Kidney (tissue), 2 donors: ENCODE results near the gene APLP2.

DNA sequence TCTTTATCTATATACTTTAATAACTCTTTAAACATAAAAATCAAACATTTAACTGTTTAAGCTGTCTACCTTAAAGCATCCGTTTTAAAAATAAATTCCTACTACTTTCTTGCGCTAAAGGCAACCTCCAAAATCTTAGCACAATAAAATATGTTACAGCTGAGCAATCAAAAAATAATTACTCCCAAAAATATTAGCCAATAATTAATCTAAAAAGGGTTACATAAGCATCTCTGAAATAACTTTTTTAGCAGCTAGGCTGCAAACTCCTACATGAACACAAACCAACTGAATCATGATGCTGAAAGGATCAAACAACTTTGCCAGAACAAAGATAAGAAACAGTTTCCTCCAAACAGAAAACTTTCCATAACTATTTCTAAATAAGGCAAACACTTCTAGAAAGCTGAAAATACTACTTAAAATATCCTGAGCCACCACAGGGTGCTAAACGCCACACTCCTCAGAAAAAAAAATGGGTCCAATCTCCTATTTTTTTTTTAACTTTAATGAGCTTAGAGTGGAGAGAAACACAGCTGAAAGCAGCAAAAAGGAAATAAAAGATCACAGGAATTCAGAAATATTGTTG lies 68.6 kb upstream of the ARHGAP32 start:
- PRO-cap: no peak
- RRBS: no CpG with 5 or more reads among the region's 3 CpGs

DNA sequence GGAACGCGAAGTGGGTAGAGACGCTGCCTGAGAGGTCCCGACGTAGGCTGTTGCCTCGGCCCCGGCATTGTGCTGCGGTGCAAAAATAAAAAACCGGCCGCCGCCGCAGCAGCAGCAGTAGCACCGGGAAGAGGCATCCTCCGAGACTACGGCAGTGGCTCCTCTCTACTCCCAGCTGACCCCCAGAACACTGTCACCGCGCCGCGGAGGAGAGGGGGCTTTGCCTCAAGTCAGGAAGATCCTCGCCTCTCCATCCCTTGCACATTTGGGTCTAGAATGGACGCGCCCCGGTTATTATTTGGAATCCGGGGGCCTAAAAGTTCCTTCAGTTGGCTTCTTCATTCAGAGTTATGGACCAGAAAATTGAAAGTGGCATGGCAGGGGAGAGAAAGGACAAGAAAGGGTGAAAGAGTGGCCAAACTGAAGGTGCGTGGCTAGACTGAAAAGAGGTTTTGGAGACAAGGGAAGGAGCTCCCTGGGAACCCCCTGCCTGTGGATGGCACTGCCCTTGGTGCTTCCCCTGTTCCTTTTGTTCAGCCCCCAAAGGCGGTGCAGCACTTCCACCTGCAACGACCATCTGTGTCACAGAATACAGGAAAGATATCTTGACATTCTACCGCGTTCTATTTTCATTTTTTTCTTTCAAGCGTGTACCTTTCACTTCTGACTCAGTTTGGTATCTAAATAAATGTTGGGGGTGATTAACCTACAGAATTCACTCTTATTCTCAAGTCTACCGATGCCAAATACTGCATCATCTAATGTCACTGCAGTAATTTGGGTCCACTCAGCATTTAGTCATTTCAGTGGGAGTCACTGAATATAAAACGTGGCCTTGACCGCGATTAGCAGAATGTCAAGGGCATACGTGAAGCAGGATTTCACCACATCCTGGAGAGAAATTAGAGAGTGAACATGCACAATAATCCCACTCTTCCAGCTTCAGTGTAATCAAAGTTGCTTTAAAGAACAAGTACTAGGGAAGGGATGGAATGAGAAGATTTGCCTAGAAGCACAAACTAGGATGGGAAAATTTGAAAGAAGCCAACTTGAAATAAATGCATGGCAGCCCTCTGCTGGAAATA lies 88.0 kb upstream of the ARHGAP32 start:
- PRO-cap: no peak
- RRBS: no CpG with 5 or more reads among the region's 35 CpGs

DNA sequence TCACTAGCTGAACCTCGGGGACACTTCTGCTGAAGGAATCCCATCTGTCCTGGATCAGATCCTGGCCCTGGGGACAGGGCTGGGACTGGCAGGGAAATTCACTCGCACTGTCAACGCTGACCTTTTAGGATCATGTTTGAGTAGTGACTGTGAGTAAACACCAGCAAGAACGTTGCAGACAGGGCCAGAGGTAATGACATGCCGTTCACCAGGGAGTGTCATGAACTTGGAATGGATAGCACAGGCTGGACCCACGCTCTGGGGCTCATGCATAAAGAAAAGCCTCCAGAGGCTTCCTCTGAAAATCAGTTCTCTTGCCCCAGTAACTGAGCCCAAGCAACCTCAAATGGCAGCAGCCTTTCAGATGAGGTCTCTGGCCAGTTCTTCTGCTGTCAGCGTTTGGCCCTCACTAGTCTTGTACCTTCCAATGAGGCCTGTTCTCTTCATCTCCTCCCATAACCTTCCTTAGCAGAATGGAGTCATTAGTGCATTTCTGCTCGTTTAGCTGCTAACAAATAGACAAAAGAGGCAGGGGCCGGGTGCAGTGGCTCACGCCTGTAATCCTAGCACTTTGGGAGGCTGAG lies 51.0 kb upstream of the BARX2 start:
- PRO-cap: no peak
- RRBS: no CpG with 5 or more reads among the region's 10 CpGs

- PRO-cap: no peak
- RRBS: no CpG with 5 or more reads among the region's 23 CpGs
Measured at GRCh38 chr11:129376311-129376843, 729 bp downstream of the BARX2 start.

DNA sequence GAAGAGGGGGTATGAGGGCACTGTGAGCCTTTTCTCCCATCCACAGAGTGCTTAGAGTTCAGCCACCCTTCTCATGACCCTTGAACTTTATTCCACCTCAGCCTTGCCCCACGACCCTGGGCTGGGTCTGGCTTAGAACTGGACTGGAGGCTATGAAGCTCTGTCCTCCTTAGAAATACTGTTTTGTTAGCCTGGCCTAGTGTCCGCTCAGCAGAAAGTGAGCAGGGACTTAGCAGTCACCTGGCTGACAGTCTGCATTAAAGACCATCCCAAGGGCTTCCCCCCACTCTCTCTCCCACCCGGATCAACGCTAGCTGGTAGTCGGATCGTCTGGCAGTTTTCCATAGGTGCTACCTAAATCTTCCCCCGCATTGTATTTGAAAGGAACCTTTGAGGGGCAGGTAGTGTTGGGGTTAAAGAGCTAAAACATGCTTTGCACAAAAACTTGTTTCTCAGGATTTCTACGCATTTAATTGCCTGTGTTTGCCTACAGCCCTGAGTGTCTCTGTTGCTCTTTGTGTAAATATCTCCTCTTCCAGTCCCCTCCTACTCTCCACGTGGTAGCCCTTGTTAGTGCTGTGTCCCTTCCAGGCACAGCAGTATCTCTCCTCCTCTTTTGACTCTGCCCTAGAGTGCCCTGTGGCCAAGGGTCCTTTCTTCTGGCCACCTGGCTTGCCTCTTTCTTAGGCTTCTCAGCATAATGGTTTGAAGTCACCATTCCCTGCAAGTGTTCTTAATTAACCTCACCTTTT lies 81.5 kb downstream of the BARX2 start:
- PRO-cap: no peak
- RRBS: no CpG with 5 or more reads among the region's 9 CpGs

DNA sequence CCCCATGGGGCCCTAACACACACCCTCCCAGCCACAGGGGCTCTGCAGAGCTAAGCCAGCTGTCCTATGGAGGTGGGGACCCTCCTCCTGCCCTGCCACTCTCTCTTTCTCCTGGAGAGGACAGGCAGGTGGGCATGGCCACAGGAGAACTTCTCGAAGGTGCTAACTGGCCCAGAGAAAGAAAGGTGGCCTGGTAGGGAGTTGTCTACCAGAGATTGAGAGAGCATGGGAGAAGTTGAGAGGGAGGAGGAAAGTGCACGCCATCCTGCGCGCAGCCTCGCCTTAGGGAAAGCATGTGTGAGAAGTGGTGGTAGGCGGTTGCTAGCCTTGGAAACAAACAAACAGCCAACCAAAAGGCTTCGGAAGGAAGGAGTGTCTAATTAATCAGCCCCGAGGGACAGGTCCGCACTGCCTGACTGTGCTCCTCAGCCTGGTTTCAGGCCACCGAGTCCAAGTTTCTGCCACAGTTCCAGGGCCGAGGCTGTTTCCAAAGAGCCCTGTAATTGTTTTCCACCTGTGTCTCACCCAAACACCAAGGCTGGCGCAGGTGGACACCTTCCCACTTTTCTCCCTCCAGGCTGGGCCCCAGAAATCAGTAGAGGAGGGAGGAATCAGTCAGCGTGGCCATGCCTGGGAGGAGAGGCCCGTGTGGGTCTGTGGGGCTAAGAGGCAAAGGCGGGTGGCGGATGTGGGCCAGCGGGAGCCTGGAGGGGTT lies 198.1 kb upstream of the TMEM45B start:
- PRO-cap: no peak
- RRBS: no CpG with 5 or more reads among the region's 17 CpGs

- PRO-cap: no peak
- RRBS: no CpG with 5 or more reads among the region's 11 CpGs
Measured at GRCh38 chr11:129824823-129825927, 9.5 kb downstream of the TMEM45B start.

DNA sequence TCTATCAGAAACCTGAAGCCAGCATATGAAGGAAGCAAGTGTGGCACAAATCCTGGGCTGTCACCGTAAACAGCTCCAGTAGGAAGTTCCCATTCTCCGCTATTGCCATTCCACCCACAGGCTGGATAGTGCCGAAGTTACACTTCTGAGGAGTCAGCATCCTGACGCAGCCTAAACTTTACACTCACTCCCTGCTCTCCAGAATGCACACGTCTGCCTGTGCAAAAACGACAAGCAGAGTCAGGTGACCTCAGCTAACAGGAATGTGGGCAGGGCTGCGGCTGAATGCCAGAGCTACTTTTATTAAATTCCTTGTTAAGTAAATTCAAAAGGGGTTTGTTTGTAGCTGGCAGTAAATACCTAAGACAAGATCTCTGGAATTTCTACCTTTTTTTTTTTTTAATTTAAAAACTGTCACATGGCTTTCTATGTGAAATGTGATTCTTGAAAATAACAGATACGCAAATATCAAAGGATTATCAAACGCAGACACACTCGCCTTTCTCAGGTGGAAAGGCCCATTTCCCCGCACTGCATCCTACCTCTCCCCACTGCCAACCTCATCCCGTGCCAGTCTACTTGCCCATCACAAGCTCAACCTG lies 33.6 kb downstream of the NFRKB start:
- PRO-cap: no peak
- RRBS: no CpG with 5 or more reads among the region's 12 CpGs

- PRO-cap: no peak
- RRBS: no CpG with 5 or more reads among the region's 18 CpGs
Measured at GRCh38 chr11:130042044-130042580, 27.6 kb upstream of the APLP2 start.

- PRO-cap: bidirectional peak, plus-strand start at chr11:130069894, minus-strand start at chr11:130069646
- RRBS: 1% methylated on average over 52 of the region's 108 CpGs
Measured at GRCh38 chr11:130069792-130070602, at the start of gene APLP2. TSS of gene APLP2 (plus strand) at chr11:130069894.

- PRO-cap: no peak
- RRBS: no CpG with 5 or more reads among the region's 5 CpGs
Measured at GRCh38 chr11:130110396-130110847, 40.7 kb downstream of the APLP2 start.

DNA sequence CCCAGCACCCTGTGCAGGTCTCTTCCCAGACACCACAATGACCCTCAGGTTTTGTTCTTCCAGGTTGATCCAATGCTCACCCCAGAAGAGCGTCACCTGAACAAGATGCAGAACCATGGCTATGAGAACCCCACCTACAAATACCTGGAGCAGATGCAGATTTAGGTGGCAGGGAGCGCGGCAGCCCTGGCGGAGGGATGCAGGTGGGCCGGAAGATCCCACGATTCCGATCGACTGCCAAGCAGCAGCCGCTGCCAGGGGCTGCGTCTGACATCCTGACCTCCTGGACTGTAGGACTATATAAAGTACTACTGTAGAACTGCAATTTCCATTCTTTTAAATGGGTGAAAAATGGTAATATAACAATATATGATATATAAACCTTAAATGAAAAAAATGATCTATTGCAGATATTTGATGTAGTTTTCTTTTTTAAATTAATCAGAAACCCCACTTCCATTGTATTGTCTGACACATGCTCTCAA lies 16.3 kb upstream of the ST14 start:
- PRO-cap: no peak
- RRBS: no CpG with 5 or more reads among the region's 10 CpGs

GRCh38 chr11:130144013-130145232 lies 15.2 kb upstream of the ST14 start:
- PRO-cap: no peak
- RRBS: no CpG with 5 or more reads among the region's 25 CpGs

DNA sequence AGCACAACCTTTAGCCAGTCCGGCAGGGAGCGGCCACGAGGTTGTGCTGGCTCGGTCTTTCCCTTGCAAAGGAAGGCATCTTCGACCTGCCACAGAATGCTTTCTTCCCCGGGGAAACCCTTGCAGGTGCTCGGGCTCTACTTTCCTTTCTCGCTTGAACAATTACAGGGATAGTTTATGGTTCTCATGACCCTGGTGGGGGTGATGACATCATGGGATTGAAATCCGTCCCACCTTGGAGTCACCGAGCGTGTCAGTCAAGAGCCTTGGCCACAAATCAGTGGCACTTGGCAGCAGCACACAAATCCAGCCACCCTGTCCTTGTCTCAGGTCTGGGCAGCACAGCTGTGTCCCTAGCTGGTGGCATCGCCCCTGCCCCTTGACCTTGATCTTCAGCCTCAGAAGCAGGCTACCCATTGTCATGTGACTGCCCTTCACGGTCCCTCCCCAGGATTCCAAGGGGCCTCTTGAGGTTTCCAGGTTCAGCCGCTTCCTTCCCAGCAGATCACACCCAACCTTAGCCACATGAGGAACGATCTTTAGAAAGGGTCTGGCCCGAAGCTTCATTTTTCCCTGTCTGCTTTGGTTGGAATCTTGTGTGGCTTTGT lies 20.4 kb downstream of the ST14 start:
- PRO-cap: no peak
- RRBS: 25% methylated on average over 6 of the region's 16 CpGs

DNA sequence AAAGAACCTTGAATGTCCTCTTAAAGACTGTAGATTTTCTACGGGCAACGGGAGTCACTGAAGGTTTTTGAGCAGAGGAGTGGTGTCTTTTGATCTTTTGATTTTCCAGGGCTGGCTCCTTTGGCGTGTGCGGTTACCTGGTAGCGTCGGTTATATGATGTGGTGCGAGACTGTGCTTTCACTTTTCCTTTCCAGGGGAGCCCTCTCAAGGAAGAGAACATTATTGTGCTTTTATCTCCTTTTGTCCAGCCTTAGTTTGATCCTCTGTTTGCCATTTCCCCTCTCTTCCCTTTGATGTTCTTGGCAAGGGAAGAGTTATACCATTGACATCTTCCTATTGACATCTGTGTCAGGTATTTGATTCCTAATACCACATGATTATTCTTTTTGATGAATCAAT lies 39.5 kb downstream of the ADAMTS8 start:
- PRO-cap: no peak
- RRBS: no CpG with 5 or more reads among the region's 7 CpGs

DNA sequence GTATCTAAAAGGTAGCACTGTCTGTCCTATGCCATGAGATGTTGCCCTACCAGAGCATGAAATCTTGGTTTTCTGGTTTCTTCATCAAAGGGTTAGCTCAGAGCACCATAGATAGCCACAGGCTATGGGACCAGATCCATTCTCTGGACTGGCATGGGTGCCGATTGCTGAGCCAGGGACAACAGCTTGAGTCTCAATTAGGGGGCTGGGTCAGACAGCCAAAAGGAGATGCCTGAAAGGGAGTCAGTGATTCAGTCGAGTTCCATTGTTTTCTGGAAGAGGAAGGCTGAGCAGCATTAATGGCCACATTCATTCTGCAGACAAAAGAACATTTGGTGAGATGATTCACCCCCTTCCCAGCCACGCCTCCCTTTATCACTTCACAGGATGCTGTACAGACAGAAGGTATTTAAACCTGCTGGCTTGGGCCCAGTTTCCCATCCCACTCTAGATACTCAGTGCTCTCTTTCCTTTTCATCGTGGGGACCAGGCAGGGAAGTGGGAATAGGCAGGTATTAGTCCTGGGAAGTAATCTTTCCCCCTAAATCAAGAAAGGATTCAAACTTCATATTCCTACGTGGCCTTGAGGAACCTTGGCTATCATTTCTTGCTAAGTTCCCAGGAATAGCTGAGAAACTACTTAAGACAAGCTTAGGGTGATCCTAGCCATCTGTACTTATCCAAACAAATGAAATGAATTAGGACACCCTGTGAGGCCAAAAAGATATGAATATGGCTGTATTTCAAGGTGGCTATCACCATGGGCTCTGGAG lies 132.0 kb downstream of the ADAMTS15 start:
- PRO-cap: no peak
- RRBS: no CpG with 5 or more reads among the region's 5 CpGs

GRCh38 chr11:130648402-130649011 lies 200.1 kb downstream of the ADAMTS15 start:
- PRO-cap: no peak
- RRBS: 56% methylated on average over 3 of the region's 15 CpGs

DNA sequence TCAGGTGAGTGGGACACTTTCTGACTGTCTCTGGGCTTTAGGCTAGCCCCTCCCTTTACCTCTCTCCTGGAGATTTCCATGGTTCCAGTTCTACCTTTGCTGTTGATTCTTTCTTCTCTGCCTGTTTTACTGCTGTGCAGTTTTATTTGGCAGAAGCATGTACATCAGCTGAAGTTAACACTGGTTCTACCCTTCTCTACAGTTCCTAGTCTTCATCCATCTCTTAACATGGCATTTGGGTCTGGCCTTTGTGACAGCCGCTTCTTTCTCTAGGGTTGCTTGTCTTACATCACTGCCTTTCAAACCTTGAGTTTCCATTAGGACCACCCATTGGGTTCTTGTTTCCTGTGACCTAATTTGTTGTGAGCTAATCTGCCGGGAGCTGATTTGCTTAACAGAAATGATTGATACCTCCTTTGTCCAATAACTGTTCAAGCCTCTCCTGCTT lies 131.1 kb downstream of the SNX19 start:
- PRO-cap: no peak
- RRBS: no CpG with 5 or more reads among the region's 2 CpGs

DNA sequence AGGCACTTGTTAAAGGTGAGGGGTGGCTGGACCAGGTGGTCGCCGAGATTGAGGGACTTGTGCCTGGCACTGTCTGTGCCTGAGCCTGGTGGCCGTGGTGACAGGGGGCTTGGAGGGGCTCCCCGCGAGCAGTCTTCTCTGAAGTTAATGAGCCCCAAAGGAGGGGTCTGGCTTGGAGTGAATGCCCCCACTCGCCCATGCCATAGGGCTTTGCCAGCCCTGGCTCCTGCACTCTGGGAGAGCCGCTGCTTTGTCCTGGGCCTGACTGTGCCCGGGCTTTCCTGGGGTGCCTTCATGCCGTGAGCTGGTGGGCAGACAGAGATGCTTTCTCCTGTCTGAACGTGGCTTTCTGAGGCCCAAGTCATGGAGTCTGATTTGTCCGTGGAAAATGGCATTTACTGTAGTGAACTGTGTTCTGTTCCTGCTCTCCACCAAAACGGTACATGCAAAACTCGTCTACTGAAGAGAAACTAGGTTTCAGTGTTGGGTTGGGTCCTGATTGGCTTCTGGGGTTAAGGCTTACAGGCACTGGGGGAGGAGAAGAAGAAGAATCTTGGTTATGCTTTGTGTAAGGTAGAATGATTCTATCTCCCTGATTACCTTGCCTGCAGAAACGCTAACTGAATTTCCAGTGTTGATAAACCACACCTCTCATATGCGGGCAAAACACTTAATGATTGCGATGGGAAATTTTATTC lies 541.6 kb downstream of the NTM start:
- PRO-cap: no peak
- RRBS: no CpG with 5 or more reads among the region's 16 CpGs

DNA sequence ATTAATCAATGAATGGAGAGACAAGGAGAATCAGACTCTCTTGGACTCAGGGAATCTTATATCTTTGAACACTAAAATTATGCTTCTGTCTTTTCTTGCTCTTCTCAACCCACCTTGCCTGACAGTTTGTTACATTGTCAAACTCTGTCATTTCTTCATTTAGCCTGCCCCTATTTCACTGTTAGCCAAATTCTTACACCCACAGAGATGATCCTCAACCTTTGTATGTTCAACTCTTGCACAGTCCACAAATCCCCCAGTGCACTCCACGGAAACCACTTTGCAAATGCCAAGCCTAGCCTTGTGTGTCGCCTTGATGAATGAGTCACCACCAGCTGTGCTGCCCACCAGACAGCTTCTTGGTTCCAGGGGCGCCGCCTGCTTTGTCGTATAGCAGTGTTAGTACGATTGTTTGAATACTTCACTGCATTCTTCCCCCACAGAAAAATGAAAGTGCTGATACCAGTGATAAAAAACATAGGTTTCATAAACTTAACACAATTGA lies 686.2 kb downstream of the NTM start:
- PRO-cap: no peak
- RRBS: no CpG with 5 or more reads among the region's 6 CpGs